ENCODE measurements around the gene PTK6.

DNA sequence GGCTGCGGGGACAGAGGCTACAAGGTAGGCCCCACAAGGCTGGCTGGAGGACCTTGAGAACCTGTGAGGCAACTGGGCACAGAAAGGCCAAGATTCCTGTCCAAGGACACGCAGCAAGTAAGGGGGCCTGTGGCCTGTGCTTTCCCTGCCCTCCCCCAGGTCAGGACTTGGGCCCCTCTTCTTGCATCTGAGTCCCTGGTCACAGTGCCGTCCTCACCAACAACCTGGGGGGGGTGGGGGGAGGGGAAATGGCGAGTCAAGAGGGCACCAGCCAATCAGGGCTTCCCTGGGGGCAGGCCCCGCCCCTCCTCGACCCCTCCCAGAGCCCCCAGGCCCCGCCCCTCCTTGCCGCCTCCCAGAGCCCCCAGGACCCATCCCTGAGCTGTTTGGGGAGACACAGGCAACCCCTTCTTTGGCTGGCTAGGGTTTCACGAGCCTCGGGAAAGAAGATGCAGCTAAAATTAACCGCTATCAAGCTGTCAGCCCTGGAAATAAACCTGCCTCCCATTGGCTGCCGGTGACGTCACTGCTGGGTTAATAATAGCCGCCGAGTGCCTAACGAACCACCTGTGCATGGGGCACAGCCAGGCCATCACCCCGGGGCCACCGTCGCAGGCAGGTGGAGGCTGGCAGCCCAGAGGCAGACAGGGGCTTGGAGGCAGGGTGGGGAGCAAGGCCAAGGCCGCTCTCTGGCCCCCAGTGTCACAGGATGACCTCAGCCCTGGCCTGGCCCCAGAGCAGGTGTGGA lies 3.0 kb upstream of the EEF1A2 start:
- RRBS, result 8% methylated on average over 5 of the region's 20 CpGs

GRCh38 chr20:63534817-63535787 lies 2.1 kb downstream of the PTK6 start:
- RRBS, result 12% methylated on average over 5 of the region's 52 CpGs

GRCh38 chr20:63537140-63537628 lies at the start of gene PTK6:
Gene PTK6, minus strand, starts transcription at chr20:63537376.
- RRBS, result 78% methylated on average over 5 of the region's 30 CpGs

DNA sequence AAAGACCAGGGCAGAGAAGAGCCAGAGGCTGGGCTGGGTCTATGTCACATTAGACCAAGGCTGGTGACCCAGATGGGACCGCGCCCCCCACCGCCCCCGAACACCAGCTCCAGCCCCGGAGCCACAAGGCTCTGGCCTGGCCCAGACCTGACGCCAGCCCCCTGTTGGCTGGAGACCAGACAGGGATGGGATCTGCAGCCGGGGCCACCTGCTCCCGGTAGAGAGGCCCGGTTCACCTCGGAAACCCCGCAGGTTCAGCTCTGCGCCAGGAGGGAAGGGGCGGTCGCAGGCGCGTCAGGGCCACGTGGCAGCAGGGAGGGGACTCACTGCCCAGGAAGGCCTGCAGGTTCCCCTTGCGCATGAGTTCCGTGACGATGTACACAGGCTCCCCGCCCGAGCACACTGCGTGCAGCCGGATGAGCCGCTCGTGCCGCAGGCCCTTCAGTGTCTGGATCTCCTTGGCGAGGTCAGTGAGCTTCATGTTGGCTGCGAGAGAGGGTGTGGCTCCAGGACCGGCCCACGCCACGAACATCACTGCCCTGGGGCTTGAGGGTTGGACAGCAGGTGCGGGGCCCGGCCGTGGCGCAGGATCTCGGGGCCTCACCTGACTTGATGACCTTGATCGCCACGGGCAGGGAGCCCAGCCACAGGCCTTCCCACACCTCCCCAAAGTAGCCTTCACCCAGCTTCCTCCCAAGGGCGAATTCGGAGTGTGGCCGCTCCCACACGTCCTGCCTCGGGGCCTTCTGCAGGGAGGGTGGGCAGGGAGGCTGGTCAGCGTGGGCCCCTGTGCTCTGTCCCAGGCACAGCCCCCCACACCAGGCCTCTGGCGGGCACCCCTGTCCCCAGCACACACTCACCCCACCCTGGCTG lies 4.9 kb upstream of the PTK6 start:
- RRBS, result 65% methylated on average over 7 of the region's 46 CpGs

GRCh38 chr20:63565410-63566231 lies 8.4 kb downstream of the HELZ2 start:
- RRBS, result no CpG with 5 or more reads among the region's 64 CpGs

DNA sequence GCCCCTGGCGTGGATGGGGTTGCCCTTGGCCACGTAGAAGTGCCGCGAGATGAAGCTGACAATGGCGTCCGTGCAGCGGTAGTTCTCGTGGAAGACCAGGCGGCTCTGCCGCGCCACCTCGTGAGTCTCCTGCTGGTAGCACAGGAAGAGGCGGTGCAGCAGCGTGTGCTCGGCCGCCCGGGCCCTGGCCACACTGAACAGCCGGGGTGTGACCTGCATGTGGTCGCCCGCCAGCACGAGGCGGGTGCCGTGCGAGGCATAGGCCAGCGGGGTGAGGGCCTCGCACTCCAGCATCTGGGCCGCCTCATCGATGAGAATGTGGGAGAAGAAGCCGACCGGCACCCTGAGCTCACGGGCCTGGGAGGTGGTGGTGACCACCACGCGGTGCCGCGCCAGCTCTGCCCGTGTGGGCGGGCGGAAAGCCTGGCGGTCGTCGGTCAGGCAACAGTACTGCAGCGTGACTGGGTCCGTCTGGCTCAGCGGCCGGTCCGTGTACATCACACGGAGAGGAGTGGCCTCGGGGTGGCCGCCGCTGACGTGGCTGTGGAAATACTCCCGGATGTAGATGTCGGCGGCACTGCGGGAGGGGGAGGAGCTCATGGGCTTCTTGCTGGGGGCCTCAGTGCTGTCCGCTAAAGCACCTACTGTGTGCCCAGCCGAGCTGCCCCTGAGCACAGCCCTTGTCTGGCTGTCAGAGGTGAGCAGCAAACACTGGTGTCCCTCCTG lies 6.8 kb downstream of the HELZ2 start:
- RRBS, result 85% methylated on average over 8 of the region's 57 CpGs

DNA sequence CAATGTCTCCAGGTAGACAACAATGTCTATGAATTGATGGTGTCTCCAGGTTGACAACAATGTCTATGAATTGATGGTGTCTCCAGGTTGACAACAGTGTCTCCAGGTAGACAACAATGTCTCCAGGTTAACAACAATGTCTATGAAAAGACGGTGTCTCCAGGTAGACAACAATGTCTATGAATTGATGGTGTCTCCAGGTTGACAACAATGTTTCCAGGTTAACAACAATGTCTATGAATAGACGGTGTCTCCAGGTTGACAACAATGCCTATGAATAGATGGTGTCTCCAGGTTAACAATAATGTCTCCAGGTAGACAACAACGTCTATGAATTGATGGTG lies 5.9 kb upstream of the HELZ2 start:
- RRBS, result no CpG with 5 or more reads among the region's 3 CpGs

GRCh38 chr20:63659292-63659677 lies 1.2 kb downstream of the RTEL1 start:
- RRBS, result no CpG with 5 or more reads among the region's 13 CpGs

- RRBS, result no CpG with 5 or more reads among the region's 19 CpGs
Measured at GRCh38 chr20:63691207-63691879, 5.1 kb upstream of the TNFRSF6B start.

- RRBS, result 100% methylated on average over 2 of the region's 27 CpGs
Measured at GRCh38 chr20:63694397-63695080, 1.9 kb upstream of the TNFRSF6B start.

DNA sequence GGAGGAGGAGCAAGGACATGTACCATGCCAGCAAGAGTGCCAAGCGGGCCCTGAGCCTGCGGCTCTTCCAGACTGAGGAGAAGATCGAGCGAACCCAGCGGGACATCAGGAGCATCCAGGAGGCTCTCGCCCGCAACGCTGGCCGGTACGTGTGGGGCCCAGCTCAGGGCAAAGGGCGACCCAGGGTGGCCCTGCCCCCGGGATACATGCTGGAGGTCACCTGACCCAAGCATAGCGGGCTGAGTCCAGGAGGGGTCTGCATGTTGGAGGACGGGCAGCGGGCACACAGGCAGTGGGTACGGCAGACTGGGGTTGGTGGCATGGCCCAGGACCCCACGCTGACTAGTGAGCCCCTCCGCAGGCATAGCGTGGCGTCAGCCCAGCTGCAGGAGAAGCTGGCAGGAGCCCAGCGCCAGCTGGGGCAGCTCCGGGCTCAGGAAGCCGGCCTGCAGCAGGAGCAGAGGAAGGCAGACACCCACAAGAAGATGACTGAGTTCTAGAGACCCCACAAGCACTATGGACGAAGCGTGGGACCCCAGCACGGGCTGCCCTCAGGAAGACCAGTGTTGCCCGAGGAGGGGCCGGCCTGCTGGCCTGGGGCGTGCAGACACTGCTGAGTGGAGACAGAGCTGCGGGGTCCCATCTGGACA lies 919 bp upstream of the LIME1 start:
- RRBS, result 89% methylated on average over 4 of the region's 30 CpGs

GRCh38 chr20:63789551-63789898 lies 41.5 kb downstream of the ZBTB46 start:
- RRBS, result no CpG with 5 or more reads among the region's 19 CpGs

DNA sequence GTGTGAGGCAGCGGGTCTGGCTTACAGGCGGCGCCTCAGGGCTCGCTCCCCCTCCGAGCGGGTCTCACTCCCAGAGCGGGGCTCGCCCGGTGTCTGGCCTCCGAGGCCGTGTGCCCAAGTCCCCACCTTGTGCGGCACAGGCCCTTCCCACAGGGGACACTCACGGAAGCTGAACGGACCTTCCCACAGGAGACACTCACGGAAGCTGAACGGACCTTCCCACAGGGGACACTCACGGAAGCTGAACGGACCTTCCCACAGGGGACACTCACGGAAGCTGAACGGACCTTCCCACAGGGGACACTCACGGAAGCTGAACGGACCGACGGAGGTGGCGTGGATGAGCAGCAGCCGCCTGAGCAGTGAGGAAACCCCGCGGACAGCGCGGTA lies 23.3 kb downstream of the ZBTB46 start:
- RRBS, result no CpG with 5 or more reads among the region's 30 CpGs

DNA sequence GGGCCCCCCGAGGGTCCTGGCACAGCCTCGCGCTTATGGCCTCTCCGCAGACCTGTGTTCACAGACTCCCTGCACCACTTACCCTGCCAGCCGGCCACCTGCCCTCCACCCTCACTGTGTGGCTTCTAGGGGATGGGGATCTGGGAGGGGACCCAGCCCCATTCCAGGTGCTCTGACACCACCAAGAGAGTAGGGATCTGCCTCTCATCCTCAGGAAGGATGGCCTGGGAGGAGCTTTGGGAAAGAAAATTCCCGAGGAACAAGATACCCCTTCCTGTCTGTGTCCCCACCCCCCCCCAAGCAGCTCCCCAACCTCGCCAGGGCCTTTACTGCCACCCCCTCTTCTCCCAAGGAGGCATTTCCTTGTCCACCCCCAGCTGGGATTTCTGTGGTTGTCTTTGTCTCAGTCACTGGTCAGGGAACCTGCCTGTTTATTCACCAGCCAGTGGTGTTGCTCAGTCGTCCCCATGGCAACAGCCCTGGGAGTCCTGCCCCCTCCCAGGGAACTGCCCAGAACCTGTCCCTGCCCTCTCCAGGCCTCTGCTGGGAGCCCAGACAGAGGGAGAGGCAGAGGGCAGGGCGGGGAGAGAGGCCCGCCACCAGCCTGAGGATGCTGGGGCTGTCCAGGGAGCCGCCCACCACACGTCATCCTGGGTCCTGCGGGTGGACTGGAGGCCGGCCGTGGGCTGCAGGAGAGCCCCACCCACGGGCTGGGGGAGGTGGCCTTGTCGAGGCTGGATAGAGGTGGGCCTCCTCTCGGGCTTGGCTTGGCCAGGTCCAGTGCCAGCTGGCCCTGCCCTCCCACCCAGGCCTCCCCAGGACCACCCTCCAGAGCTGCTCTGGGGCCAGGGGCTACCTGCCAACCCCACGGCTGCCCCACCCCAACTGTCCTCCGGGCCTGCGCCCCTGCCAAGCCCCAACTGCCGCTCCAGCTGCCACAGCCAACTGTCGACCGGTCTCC lies 3.9 kb upstream of the ZBTB46 start:
- RRBS, result 17% methylated on average over 5 of the region's 24 CpGs

DNA sequence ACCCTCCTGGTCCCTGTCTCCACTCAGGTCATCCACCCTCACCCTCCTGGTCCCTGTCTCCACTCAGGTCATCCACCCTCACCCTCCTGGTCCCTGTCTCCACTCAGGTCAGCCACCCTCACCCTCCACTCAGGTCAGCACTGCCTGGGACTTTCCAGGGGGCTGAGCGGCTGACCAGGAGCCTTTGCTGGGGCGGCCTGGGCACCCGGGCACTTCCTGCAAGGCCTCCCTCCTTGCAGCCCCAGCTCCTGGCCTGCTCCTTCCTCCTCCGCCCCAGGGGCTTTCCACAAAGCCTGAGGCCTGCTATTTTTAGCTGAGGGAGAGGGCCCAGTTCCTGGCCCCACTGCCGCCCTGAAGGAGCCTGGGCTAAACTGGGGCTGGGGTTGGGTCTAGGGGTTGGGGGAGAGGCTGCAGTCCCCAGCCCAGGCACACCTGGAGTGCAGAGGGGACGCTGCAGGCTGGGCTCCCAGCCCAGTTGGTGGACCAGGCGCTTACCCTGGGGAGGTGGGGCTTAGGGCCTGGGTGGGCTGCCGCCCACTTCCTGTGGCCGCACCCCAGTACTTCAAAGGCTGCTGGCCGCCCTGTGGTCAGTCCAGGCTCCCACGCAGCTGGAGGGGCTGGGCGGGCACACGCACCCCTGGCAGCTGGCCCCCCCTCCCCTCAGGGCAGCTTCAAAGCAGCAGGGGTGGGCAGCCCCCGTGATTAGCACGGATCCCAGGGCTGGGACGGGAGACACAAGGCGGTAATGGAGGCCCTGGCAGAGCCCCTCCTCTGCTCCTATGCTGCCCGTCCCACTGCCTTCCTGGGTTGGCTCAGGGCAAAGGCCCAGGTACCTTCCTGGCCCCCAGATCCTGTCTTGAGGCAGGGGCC lies 7.2 kb upstream of the ABHD16B start:
- RRBS, result no CpG with 5 or more reads among the region's 18 CpGs

GRCh38 chr20:63860256-63860932 lies 904 bp upstream of the ABHD16B start:
- RRBS, result 57% methylated on average over 4 of the region's 16 CpGs

DNA sequence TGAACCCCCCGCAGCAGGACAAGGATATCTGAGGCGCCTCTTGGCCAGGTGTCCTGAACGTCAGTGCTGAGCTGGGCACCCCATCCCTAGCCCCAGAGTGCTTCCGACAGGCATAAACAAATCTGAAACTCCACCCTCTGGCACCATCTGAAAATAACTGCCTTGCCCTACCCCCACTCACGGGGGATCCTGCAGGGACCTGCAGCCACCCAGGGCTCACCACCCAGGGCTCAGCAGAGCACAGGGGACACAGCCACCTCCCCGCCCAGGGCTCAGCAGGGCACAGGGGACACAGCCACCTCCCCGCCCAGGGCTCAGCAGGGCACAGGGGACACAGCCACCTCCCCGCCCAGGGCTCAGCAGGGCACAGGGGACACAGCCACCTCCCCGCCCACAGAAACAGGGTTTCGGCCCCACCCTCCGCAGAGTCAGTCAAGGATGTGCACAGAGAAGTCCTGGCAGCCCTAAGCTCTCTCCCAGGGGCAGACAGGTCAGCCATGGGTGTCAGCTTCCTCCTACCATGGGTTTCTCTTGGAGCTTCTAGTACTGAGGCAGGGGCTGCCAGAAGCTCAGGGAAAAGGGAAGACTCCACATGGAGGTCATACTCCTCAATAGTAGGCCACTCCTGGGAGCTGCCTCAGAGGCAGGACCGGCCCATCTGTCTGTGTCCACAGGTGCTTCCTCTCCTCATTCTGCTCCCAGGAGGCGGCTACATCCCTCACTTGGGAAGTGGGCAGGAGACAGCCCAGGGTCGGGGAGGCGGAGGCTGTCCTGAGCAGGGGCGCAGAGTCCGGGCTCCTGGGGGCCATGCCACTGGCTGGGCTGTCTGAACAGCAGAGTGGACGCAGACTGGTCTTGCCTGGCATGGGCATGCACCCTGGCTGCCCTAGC lies 4.6 kb downstream of the UCKL1 start:
- RRBS, result no CpG with 5 or more reads among the region's 18 CpGs

DNA sequence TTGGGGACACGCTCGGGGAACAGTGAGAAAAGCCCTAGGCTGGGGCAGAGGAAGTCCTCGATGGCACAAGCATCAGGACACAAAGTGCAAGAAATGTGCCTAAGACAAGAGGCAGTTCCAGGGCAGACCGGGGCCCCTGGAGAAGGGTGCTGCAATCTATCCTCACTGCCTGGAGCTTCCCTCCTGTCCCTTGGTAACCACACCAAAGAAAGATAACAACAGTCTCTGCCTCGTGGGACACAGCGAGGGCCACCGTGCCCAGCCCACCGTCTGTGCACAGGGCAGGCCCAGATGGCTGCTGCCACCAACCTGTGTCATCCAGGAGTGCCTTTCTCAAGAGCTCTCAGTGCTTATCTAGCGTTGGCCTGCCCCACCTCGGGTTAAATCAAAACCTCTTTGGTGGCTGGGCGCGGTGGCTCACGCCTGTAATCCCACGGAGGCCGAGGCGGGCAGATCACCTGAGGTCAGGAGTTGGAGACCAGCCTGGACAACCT lies 1.6 kb downstream of the UCKL1 start:
- RRBS, result no CpG with 5 or more reads among the region's 16 CpGs

DNA sequence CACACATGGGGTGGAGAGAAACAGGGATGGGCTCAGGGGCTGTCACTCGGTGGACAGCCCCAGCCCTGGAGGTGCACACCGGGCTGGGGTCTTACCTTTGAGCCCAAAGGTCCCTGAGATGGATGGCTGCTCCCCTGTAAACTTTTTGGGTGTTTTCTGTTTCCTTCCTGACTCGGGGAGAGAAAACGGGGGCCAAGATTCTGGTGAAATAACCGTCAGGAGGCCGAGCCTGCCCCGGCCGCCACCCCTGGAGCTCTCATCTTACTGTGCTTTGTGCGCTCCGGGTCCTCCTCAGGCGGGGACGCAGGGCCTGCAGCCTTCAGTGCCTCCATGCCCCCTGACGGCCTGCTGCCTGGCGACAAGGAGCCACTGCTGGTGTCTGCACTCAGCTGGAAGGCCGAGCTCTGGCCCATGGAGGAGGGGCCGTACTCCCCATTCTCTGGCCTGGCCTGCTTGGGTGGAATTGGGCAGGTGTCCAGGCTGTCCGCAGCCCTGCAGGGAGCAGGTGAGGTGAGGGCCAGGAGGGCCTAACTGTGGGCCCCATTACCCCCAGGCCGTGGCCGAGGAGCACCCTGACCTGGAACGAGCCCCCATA lies 5.4 kb downstream of the ZNF512B start:
- RRBS, result 100% methylated on average over 2 of the region's 20 CpGs

DNA sequence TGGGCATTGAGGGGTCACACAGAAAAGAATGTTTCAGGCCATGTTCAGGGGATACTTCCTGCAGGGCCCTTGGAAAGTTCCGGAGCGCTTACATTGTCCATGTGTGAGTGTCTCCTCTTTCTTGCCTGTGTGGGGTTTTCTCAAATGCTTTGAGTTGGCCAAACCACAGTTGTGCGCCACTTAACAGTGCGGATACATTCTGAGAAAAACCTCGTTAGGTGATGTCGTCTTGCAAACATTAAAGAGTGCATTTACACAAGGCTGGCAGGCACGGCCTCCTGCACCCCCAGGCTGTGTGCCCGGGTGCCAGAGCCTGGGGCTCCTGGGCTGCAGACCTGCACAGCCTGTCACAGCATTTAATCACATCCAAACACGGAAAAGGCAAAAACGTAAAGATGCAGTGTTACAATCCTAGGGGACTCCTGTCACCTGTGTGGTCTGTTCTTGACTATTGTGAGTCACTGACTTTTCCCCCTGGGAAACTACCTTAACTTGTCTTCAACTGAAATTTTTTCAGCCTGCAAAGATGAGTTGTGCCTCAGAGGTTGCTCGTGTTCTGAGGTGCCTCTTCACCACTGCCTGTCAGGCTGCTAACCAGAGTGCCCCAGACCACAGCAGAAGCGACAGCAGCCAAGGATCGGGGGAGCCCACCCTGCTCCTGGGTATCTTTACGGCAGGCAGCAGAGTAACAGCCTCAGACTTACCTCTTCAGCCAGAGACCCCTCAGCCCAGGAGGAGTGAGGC lies 851 bp upstream of the C20orf204 start:
- RRBS, result no CpG with 5 or more reads among the region's 14 CpGs